Mesenchymal stem cell of the bone marrow (primary cell): ENCODE data around the gene EGFL8.

GRCh38 chr6:32114699-32115922 lies 6.0 kb upstream of the TNXB start:
- CAGE, long polyA plus RNA: no peak

- CAGE, long polyA plus RNA: no peak
Measured at GRCh38 chr6:32154308-32155037, 532 bp downstream of the PPT2 start.

DNA sequence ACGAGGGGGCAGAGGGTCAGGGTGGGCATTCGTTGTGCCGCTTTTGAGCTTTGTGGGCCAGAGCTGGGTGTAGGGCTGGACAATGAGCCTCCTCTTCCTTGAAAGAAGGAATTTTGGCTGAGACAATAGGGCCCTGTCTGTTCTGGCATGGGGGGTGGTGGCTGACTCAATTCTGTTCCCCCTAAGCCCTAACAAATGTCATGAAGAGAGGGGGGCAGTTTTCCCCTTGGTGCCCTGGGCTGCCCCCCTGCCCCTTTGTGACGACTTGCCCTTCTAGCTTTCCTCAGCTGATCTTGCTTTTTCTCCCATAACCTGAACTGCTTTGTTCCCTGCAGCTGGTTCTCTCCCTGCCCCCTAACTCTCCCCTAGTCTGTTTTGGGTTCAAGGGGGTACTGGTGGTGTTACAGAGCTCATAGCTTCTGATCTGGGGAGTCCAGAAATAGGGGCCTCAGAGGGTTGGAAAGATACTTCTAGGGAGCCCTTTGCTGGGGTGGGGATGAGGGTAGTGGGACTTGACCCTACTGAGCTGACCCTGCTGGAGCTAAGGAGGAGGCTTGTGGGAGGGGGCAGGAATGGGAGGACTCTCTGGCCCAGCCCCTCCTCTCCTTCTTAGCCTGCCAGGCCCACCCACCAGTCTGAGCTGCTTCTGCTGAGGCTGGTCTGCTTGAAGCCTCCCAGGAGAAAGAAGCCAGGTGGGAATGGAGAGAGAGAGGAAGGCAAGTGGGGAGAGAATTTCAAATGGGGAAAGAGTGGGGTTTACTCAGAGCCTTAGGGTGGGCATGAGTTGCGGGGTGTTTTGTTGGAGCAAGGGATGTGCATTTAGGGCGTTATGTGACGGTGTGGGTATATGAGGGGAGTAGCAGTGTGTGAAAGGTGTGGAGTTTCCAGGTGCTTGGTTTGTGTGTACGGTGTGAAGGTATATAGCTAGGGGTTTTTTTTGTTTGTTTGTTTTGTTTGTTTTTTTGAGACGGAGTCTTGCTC lies at the start of gene EGFL8:
TSS of gene EGFL8 (plus strand) at position 630 of the 981 bp plus-strand sequence.
- CAGE, long polyA plus RNA: no peak

DNA sequence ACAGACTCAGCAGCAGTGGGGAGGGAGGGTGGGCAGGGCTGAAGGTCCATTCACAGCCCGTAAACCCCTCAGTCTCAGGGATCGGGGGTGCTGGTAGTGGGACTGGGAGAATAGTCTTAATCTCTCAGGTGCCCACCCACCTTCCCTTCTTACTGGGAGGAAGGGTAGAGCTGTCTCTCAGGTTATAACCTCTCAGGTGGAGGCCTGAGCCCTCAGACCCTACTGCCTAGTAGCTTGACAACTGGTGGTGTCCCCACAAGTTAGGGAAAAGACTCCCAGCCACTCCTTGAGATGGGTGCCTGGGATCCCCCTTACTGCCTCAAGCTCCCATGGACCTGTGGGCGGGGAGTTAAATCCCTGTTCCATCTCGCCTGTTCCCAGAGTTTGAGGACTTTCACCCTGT lies 807 bp upstream of the PBX2 start:
- CAGE, long polyA plus RNA: no peak

GRCh38 chr6:32549903-32550210 lies 19.8 kb upstream of the HLA-DRB5 start:
- CAGE, long polyA plus RNA: no peak

- CAGE, long polyA plus RNA: no peak
Measured at GRCh38 chr6:32578700-32579549, 10.7 kb downstream of the HLA-DRB1 start.

DNA sequence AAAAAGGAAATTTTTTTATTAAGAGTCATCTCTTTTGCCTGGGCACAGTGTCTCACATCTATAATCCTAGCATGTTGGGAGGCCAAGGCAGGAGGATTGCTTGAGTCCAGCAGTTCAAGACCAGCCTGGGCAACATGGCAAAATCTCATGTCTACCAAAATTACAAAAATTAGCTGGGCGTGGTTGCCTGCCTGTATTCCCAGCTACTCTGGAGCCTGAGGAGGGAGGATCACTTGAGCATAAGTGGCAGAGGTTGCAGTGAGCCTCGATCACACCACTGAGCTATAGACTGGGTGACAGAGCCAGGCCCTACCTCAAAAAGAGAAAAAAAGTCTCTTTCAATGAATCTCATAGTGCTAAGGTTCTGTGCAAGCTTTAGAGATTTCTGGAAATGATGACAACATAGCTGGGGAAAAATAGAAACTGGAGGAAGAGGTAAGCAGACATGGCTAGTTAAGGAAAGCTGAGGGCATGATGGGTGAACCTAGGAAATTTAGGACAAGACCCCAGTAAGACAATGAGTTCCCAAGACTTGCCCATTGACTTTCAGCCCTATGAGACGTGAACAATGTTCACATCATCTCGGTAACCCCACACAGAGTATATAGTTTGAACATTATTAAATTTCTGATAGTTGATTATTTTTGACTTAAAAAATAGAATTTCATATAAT lies 1.4 kb downstream of the HLA-DRB1 start:
- CAGE, long polyA plus RNA: no peak

DNA sequence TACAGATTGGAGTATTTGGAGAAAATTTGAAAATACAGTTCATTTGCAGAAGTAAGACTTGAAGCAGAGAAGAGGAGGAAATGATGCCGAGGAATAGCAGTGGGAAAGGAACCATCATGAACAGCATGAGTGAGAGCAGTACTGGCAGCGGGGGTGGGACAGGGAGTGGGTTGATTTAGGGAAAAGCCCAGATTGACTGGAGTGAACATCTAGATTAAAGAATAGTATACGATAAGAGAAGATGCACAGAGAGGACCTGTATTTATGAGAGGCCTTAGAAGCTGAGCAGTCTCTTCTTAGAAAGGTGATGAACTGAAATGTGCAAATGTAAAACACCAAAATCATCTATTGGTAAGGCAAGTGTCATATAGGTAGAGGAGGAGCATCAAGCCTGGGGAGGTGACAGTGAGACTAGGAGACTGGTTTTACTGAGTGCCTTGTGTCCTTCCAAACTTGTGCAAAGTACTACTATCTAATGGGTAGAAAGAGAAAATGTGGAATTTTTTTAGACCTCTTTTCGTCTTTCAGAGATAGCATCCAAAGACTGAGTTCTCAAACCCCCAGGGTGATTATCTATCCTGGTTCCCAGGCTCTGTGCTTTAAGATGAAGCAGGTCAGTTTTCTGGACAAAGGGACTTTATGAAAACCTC lies 18.0 kb upstream of the HLA-DRB1 start:
- CAGE, long polyA plus RNA: no peak

GRCh38 chr6:32658396-32658907 lies 8.0 kb downstream of the HLA-DQB1 start:
- CAGE, long polyA plus RNA: no peak

DNA sequence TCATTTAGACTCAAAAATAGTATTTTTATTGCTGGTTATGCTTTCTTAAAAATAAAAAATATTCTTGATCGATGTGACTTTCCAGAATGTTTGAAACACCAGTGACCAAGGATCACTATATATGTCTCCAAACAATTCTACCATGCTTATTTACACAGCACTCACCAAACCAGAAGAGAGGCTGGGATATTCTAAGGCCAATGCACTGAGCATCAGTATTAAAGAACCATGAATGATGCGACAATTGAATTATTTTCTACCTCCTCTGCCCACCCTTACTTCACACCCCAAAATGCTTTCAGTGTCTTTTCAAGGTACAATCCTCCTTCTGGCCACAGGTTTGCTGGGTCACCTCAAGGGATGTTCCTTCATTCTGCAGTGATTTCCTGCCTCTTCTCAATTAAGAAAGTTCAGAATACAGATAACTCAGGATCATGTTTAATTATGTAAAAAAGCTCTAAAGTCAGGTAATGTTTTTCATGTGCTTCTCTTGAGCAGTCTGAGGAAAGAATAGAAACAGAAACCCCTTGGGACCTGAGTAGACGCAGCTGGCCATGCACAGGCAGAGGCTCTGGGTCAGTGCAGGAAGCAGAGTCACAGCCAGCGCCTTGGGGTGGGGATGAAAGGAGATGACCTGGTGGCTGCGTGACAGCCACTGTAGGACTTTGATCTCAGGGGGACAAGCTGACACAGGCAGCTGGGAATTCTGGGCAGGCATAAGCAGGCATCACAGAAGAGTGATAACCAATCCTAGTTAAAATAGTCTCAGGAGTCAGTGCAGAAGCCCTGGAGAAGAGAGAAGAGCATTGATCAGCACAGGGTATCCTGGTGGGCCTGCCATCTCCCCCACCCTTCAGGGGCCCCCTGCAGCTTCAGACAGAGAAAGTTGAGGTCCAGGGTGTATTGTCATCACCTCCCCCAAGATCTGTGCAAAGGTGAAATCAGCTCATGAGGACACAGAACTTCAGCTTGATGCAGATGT lies 6.7 kb downstream of the HLA-DQB1 start:
- CAGE, long polyA plus RNA: no peak

GRCh38 chr6:32664060-32665513 lies 1.9 kb downstream of the HLA-DQB1 start:
- CAGE, long polyA plus RNA: no peak

GRCh38 chr6:32839380-32839824 lies 863 bp upstream of the TAP2 start:
- CAGE, long polyA plus RNA: no peak

- CAGE, long polyA plus RNA: no peak
Measured at GRCh38 chr6:32940085-32940476, 747 bp downstream of the HLA-DMB start.

DNA sequence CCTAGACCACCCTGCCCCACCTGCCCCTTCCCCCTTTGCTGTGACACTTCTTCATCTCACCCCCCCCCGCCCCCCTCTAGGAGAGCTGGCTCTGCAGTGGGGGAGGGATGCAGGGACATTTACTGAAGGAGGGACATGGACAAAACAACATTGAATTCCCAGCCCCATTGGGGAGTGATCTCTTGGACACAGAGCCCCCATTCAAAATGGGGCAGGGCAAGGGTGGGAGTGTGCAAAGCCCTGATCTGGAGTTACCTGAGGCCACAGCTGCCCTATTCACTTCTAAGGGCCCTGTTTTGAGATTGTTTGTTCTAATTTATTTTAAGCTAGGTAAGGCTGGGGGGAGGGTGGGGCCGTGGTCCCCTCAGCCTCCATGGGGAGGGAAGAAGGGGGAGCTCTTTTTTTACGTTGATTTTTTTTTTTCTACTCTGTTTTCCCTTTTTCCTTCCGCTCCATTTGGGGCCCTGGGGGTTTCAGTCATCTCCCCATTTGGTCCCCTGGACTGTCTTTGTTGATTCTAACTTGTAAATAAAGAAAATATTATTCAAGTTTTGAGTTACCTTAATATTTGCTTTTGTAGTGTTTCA lies 12.5 kb downstream of the BRD2 start:
- CAGE, long polyA plus RNA: no peak

DNA sequence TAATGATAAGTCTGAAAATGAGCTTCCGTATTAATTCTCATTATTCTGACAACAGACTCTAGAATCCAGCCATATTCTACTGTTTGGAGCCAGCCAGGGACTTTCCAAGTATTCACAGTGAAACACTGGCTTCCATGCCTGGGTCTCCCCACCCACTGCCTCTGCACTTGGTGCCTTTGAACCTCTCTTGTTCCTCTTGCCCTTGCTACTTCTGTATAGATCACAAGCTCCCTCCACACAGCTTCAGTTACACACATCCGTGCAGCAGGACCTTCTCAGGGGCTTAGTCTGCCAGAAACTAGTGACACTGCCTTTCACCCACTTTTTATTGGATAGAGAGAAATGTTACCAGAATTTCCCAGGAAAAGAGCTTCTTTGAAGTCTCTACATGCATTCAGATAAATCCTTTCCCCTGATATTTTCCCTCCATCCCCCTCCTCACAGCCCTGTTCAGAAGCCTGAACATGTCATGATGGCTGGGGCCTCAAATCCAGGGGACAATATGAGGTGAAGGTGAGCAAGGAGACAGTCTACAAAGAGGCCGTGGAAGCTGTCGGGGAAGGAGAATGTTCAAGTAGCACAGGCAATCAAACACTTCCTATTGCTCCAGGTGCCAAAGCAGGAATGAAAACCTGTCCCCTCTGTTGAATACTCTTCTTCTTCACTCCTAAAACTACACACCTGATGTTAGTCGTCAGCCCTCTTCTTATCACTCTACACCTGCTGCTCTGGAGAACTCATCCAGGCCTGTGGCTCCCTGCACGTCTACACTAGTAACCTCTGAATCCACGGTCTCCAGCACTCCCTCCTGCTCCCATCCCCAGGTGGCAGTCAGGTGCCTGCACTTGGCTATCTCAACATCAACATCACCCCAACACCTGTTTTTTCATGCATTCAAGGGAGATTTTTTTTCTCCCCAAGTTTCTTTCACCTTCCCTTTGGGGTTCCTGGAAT lies 20.2 kb upstream of the HLA-DOA start:
- CAGE, long polyA plus RNA: no peak

DNA sequence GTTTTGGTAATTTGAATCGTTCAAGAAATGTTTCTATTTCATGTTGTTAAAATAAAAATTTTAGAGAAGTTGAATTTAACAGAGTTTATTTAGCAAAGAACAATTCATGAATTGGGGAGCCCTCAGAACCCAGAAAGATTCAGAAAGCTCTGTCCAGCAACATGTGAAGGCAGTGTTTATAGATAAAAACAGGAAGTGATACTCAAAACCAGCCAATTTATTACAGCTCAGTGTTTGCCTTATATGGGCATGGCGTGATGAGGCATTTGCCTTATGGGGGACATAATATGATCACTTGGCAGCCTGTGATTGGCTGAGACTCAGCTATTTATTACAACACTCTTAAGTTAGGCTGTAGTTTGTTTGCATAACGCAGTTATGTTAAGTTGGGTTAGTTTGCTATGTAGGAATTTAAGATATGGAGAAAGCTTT lies 13.8 kb upstream of the HLA-DPB1 start:
- CAGE, long polyA plus RNA: no peak

GRCh38 chr6:33085594-33086222 lies 9.9 kb downstream of the HLA-DPB1 start:
- CAGE, long polyA plus RNA: no peak

GRCh38 chr6:33089969-33090464 lies 14.2 kb downstream of the HLA-DPB1 start:
- CAGE, long polyA plus RNA: no peak

DNA sequence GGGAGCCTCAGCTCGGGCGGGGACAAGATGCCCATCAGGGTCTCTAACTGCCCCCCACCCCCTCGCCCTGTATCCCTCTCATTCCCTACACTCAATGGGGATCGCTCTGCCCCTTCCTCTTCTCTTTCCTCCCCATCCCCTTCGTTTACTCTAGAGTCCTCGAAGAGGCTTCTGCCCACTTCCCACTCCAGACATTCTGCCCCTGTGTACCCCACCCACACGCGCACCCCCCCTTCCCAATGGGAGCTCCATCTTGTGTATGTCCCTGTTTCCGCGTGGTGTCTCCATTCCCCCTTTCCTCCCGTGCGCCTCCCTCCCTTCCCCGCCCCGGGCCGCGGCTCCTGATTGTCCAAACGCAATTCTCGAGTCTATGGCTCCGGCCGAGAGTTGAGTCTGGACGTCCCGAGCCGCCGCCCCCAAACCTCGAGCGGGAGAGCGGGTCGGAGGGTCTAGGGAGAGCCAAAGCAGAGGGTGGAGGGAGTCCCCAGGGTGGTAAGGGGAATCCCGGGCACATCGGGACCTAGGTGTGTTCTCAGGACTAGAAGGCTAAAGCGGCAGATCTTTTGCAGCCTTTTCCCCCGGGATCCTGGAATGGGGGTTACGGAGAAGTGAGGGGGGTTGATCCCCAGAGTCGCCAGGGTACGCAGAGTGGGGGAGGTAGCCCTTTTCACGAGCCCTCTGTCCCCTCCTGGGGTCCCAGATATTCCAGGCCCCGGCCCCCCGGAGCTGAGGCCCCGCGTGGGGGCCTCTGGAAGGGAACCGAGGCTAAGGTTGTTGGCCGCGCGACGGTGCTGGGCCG lies 588 bp upstream of the RING1 start:
- CAGE, long polyA plus RNA: no peak

DNA sequence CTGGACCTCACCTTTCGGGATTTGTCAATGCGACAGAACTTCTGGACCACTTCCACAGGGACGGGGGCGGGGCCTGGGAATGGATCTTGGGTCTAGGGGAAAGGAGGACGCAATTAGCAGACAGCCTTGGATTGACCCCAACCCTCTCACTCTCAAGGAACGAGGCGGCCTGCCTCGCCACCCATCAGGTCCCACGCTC lies 537 bp downstream of the WDR46 start:
- CAGE, long polyA plus RNA: no peak